ENCODE measurements around a stretch of chr7.

DNA sequence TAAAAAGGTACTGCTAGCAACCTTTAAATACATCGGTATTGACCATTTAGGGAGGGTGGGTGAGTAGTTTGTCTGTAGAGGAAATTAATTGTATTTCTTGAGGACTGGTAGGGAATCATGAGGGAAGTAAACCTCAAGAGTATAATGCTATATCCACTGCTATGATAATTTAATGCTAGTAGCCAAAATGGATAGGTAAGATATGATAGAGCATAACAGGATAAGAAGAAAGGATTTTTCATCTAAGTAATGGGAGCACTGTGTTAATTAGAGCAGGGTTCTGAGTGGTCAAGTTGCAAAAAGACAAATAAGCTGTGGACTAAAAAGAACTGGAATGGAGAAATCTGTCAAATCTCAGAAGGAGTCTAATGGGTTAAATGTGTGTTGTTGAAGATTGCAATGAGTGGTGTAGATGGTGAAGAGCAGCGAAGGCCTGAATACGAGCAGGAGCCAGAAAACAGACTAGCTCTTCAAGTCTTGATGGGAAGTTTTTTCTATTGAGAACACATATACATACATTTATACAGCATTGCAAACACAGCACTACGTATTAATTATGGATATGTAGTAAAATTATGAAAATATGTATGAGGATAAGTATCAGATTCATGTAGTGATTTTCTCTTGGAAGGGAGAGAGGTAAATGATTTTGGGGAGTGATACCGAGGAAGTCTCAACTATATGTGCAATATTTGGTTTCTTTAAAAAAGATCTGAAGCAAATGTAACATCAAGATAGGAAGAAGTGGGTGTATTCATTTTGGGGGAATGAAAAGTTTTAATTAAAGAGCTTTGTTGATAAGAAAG, 25.9 kb downstream of the MEST start:
- PRO-cap = no peak

DNA sequence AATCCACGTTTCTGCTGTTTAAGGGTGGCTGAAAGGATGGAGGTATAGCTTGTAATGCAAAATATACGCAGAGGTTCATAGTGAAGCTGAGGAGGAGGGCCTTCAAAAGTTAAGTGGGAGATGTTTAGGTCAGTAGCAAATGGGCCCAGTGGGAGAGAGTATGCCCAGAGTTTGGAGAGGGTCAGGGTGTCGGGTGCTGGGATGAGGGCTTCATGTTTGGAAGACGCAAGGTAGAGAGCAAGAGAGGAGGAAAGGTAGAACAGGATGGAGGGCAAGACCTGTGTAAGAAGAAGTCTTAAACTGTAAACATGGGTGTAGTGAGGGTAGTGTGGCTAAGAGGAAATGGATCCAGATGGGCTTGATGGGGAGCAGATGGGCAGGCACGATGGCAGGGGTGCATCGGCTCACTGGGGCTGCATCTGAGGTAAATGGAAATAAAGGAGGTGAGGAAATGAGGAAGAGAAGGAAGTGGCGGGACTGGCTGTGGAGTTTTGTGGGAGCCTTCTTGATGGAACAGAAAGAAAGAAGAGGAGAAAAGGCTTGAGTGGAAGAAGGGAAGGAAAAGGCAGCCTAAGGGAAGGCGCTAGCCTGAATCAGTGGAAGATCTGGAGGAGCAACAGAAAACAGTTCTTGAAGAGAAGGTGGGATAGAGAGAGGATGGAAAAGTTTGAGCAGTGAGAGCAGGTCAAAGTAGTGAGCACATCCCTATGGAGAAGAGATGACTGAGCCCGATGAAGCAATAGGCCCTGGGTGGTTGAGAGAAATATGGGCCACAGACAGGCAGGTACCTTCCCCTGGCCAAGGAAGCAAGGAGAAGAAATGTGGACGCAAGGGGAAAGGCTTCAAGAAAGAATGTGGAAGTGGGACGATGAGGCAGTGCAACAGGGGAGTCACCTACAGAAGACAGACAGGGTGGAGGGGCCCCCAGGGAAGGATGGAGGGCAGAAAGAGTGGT, 38.3 kb downstream of the MEST start:
- PRO-cap = no peak

GRCh38 chr7:130536316-130537185, 44.7 kb downstream of the MEST start:
- PRO-cap = no peak

DNA sequence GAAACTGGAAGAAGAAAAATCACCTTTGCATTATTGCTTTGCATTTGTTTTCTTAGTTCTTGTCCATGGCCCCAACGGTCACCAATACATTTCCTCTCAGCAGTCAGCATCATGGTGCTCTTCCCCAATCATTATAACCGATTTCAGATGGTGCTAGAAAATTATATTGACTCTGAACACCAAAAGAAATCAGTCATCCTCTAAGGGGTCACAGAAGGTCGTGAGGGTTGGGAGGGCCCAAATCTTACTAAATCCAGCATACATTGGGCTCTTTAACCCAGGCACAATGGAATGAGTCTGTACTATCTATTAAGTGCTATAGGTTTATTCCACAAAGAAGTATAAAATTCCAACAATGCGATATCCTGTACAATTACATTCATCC, 142.6 kb upstream of the KLF14 start:
- PRO-cap = unidirectional peak, minus-strand start at position 157 of the sequence

- PRO-cap = no peak
Measured at GRCh38 chr7:130897854-130898622, 164.0 kb upstream of the KLF14 start.

- PRO-cap = no peak
Measured at GRCh38 chr7:130903238-130904107, 169.5 kb upstream of the KLF14 start.

GRCh38 chr7:130910648-130911706, 177.0 kb upstream of the KLF14 start:
- PRO-cap = unidirectional peak, plus-strand start at chr7:130911430

DNA sequence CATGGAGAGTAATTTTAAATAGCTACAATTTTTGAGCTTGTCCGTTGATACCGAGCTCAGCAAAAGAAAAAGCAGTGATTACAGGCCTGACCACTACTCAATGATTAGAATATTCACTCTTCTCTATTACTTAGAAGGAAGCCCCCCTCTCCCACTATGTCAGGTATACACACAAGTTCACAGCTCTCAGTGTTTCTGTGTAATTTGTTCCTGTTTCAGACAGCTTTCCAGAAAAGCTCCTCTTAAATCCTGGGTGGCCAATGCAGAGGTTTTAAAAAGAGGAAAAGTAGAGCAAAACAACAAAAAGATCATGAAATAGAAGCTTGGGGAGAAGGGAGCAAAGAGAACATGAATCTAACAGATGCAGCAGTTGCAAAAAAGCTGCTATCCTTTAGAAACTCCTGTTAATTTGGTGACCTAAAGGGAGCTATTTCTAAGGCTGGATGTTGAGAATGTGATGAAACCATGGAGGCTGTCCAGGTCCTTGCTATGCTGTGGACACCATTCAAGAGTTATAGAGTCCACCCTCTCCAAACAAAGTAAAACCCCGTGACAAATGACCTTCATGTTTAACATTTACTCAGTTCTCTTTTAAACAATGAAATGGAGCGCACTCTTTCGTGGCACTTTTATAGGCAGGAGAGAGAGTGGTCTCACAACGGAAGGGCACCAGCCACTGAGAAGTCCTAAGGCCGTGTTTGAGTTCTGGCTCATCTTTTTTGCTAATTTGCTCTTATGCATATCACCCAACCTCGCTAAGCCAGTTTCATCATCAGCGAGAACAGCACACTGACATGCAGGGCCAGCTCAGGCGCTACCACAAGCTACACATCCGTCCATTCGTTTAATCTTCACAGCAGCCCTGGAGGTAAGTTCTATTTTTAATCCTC, 181.5 kb upstream of the KLF14 start:
- PRO-cap = no peak

- PRO-cap = unidirectional peak, plus-strand start at chr7:130918036; unidirectional peak, plus-strand start at chr7:130918047; unidirectional peak, minus-strand start at chr7:130918424
Measured at GRCh38 chr7:130917737-130918664, 184.0 kb upstream of the KLF14 start.

DNA sequence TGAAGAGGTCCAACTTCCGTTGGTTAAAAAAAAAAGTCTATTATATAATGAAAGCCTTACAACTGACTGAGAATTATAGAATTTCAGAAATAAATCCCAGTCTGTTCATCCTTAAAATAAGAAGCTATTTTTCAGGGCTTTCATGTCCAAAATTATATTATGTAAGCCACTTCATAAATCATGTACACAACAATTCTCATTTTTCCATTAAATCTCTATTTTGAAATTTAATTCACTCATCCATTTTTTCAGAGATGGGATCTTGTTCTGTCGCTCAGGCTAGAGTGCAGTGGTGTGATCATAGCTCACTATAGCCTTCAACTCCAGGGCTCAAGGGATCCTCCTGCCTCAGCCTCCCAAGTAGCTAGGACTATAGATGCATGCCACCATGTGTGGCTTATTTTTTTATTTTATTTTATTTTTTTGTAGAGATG, 203.7 kb upstream of the KLF14 start:
- PRO-cap = no peak

GRCh38 chr7:130951363-130952256, 217.6 kb upstream of the KLF14 start:
- PRO-cap = bidirectional peak, plus-strand start at chr7:130951997, minus-strand start at chr7:130951863

GRCh38 chr7:131044861-131045104, 282.9 kb upstream of the MKLN1 start:
- PRO-cap = no peak

DNA sequence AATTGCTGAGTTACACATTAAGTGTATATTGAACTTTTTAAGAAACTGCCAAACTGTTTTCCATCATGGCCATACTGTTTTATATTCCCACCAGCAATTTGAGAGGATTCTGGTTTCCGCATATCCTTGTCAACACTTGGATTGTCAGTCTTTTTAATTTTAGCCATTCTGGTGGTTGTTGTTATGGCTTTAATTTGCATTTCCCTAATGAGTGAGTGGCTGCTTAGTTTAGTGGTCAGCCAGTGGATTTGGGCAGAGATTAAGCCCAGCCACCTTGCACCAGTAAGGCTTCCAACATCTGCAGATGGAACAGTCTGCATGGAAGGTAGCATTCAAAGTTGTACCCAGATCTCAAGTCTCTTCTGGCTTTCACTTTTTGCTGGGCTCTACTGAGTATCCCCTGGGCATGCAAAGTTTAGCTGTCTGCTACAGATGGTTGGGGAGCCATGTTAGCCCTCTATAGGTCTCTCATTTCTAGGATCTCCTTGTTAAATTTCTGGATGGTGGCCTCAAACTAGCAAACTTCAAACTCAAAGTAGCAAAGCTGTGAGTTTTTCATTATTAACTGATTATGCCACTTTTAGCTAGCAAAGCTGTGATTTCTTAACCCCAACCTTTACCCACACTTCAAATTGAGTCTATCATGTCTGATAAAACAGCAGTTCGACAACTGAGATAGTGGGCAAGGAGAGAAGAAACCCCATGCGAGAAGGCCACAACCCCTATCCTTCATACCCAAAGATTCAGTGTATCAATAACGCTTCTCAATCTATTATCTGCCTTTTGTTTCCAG, 280.8 kb upstream of the MKLN1 start:
- PRO-cap = no peak

GRCh38 chr7:131058595-131059456, 268.9 kb upstream of the MKLN1 start:
- PRO-cap = no peak

GRCh38 chr7:131098619-131099240, 228.9 kb upstream of the MKLN1 start:
- PRO-cap = no peak

- PRO-cap = no peak
Measured at GRCh38 chr7:131491188-131492473, 64.8 kb downstream of the PODXL start.

GRCh38 chr7:131506472-131507137, 49.8 kb downstream of the PODXL start:
- PRO-cap = no peak

DNA sequence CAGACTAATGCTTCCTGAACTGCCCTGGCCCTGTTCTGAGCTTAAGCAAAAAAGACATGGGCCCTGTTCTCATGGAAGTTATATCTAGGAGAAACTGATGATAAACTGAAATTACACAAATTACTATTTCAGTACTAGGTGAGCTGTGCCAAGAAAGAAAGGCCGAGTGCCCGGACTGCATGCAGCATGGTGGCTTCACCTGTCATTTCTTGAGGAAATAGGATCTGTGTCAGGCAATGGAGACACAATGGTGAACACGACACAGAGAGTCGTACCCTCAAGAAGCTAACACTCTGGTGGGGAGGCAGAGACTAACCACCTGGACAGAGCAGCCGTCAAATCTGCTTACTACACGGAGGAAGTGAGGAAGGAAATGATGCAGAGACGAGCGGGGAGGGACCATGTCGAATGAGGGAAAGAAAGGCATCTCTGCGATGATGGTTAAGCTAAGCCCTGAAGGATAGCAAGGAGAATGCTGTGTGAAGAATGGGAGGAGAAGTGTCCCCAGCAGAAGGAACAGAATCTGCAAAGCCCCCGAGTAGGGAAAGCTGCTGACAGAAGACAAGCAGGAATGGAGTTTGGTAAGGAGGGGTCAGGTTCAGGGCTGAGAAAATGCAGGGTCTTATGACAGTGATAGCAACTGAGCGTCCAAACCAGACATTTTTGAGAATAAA, 44.3 kb downstream of the PODXL start:
- PRO-cap = no peak

DNA sequence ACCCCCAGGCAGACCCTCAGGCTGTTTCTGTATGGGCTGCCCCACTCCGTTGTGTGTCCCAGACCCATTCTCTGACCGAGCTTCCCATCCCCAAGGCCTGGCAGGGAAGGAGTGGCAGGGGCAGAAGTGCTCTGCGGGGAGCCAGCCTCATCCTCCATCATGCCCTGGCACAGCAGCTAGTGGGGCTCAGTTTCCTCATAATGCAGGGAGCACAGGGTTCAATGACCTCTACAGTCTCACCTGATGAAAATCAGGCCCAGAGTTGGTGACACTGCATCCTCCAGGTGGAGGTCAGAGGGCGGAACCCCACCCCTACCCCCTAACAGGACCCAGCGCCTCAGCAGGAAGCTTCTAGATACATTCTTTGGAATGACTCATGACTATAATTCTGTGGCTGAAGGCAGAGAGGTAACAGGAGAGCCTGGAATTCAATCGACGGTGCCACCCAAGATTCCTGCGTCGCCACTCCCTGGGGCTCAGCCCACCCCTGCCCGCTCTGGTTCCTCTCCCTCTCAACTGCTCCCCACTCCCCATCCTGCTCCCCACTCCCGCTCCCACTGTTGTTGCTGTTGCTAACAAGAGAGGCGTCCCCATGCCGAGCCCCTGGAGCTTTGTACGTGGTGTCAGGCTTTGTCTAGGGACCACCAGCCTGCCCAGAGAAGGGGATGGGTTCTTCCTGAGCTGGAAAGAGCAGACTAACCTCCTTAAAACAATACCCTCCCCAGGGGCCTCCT, 18.1 kb downstream of the PODXL start:
- PRO-cap = no peak

GRCh38 chr7:131553865-131554366, 2.5 kb downstream of the PODXL start:
- PRO-cap = no peak